ENCODE measurements around the gene ARHGEF17.

DNA sequence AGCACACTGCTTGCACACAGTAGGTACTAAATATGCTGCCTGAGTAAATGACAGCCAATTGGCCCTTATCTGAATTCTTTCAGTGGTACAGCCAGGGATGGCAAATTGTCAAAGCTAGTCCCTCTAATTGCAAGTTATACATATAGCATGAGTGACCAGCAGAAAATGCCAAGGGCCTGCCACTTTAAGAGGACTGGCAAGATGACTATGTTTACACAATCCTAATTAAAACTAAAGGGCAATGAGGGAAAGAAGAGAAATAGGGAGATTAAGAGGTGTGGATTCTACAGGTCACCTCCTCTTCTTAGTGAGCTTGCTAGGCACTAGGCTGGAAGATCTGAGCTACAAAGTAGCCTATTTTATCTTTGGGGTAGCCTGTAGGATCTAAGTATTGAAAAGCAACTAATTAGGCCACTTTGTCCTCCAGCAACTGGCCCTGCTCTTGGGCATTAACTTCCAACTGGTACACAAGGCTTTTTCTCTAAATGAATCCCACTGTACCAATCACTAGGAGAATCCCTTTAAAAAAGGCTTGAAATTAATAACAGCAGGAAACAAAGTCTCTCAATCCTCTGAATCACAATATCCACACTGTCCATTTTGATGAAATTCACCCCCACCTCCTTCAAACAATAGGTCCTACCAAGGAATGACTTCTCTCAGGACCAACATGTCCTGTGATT, 13.4 kb downstream of the NUMA1 start:
- PRO-cap: no peak

GRCh38 chr11:72208997-72209385, 7.6 kb upstream of the FOLR2 start:
- PRO-cap: no peak

DNA sequence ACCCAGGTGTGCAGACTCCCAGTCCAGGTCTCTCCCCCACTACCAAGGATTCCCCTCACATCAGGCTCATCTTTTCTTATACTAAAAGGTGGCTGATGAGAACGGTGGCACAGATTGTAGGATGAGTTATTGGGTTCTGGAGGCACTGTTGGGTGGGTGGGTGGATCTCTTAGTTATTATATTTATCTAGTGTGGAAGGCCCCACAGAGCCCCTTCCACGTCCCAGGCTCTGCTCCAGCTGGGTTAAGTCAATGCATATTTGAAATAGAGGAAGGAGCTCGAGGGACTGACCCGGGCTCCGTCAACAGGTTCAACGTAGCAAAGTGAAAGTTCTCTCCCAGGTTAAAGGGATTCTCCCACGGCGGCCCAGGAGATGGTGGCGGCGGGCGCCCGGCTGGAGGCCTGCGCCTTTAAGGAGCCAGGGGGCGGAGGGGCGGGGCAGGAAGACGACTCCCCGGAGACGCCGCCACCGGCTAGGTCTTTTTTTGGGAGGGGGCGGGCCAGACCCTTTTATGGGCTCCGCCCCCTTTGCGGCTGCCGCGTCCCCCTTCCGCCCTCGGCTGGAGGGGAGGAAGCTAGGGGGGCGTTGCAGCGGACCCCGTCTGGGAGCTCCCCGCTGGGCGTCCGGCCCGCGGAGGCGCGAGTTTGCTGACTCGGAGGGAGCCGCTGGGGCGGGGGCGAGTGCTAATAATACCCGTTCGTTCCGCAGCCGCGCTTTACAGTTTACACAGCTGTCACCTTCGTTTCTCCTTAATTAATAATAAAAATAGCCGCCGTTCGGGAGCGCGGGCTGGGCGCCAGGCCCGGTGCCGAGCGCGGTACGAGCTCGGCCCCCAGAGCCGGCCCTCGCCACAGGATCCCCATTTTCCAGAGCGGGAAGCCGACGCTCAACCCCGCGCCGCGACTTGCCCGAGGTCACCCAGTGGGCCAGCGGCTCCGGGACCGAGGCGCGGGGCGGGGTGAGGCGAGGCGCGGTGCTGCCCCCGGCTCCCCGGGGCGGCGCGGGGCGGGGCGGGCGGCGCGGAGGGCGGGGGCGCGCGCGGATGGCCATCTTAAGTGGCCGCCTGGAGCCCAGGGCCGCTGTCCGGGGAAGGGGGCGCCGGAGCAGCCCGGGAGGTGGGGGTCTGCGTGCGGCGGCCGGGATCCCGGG, 1.3 kb upstream of the INPPL1 start:
- PRO-cap: bidirectional peak, plus-strand start at position 1,080 of the sequence, minus-strand start at position 862 of the sequence

DNA sequence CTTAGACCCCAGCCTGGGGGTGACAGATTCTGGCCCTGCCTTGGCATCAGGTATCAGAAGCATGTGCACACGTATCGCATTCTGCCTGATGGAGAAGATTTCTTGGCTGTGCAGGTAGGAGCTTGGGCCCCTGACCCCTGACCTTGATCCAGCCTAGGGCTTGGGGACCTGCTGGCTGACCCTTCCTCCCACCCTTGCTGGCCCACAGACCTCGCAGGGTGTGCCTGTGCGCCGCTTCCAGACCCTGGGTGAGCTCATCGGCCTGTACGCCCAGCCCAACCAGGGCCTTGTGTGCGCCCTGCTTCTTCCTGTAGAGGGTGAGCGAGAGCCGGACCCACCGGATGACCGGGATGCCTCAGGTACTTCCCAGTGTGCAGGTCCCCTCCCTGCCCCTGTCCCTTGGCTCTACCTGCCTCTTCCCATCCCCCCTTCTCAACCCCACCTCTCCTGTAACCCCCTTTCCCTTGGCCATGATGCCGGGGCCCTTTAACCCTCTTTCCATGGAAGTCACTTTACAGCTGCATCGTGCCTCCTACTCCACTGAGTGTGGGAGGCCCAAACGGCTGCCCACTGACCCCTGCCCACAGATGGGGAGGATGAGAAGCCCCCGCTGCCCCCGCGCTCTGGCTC, 3.7 kb downstream of the INPPL1 start:
- PRO-cap: no peak

- PRO-cap: no peak
These were observed 84.6 kb downstream of the PDE2A start for GRCh38 chr11:72589566-72590168.

DNA sequence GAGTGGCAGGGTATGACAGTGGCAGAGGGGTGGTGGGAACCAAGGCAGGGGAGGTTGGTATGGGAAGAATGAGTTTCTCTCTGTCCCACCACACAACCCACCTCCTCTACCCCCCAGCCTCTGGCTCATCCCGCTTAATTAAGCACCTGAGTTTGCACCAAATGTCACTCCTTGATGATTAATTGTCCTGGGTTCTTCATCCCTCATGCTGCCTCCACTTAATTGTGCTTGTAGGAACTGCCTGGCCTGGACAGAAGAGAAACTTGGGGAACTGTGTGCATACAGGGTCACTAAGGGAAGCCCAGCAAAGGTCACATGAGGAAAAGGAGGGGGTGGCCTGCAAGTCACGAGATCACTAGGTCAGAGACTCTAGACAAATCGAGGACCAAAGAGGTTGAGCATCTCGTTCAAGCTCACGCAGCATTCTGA, 75.8 kb downstream of the PDE2A start:
- PRO-cap: no peak

- PRO-cap: no peak
These were observed 39.4 kb downstream of the PDE2A start for GRCh38 chr11:72634647-72635477.

GRCh38 chr11:72736159-72737132, 15.8 kb downstream of the ARAP1 start:
- PRO-cap: no peak

GRCh38 chr11:72737133-72737649, 15.0 kb downstream of the ARAP1 start:
- PRO-cap: no peak

DNA sequence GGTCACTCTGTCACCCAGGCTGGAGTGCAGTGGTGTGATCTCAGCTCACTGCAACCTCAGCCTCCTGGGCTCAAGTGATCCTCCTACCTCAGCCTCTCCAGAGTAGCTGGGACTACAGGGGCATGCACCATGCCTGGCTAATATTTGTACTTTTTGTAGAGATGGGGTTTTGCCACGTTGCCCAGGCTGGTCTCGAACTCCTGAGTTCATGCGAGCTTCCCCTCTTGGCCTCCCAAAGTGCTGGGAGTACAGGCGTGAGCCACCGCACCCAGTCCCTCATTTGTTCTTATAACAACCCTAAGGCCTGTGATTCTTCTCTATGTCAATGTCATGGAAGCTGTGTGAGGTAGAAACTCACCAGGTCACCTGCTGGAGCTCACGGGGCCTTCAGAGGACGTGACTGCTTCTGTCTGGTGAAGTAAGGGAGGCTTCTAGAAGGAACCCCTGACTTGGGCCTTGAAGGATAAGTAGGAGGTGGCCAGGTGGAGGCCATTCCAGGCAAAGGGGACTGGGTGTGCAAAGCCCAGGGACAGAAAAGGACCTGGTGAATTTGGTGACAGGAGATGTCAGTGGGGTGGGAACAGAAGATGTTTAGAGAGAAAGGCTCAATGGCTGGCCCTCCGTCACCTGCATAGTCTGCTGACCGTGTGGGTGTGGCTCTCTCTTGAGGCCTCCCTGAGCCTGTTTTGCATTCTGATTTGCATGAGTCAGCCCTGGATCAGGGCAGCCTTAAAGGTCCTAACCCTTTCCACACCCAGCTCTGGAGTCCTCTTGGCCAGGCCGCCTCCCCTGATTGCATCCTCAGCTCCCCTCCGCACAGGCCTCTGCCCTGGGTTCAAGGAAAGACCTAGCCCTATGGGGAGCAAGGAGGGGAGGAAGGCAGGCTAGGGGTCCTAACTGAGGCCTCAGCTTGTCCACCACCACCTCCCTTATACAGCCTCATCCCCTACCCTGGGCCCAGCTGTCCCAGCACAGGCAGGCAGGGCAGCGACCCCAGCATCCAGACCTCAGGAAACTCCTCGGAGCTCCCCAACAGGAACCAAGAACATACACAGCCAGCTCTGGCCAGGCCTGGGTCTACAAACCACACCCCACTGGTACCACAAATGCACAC, 14.2 kb downstream of the ARAP1 start:
- PRO-cap: no peak

DNA sequence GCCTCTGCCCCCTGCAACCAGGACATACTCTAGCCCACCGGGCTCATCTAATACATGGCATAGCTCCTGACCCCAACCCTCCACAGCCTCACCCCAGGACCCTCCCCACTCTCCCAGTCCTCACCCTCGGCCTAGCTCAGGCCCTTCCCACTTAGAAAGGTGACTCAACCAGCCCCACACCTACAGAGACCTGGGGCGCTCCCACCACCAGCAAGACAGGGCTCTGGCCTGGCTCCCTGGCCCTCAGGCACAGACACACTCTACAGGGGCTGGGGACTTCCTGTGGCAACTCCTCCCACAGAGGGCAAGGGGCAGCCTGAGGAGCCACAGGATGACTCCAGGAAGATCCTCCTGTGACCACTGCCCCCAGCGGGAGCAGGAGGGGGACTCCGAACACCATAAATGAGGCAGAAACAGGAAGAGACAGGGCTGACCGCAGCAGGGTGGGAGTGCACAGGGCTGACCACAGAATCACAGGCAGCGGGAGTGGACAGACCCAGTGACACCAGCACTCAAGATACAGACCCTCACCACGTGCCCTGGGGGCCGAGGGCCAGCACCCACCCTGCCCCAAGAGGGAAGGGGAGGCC, 10.9 kb downstream of the ARAP1 start:
- PRO-cap: no peak

GRCh38 chr11:72783484-72783834, 10.4 kb downstream of the STARD10 start:
- PRO-cap: no peak

GRCh38 chr11:73143513-73144169, 1.5 kb upstream of the FCHSD2 start:
- PRO-cap: no peak

GRCh38 chr11:73147853-73148739, 6.0 kb upstream of the FCHSD2 start:
- PRO-cap: no peak

DNA sequence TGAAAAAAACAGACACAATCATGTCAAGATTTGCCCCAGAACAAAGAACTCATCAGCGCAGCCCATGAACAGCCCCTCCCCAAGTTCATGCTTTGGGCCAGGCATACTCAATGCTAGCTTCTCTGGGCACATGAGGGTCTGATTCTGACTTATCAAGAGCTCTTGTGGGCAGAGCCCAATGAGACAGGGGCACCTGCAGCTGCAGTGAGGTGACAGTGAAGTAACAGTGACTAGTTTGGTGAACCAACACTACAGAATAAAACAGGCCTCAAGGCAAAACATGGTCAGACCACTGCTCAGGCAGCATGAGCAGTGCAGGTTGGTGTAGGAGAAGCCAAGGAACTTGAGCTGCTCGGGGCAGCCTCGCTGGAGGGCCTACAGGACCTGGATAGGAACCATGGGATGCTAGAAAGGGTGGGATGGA, 10.3 kb upstream of the FCHSD2 start:
- PRO-cap: no peak

DNA sequence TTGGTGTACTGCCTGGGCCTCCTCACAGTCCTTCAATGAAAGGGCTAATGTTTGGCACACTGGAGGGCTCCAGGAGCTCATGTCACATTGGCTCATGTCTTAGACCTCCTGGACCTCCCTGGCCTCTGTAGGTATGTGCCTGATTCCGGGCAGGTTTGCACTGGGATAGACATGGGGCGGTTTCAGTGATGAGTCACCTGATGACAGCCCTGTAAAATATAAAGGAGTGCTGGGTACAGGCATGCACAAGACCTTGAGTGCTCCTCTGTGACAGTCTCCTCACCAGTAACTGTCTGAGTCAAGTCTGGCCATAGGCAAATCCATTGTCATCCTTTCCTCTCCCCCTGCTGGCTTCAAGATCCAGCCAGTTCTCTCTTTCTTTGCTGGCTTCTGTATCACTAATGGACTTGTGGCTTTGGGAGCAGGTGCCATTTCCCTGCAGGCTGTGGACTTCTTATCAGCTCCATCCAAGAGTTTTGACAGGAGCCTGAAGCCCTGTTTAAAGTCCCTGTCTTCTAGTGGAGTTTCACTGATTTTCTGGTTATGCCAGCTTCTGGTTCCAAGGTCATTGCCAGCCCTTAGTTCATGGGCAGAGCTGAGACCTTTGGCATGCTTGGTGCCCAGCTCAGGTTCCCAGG, 22.7 kb upstream of the P2RY2 start:
- PRO-cap: no peak

- PRO-cap: no peak
These were observed 1.1 kb upstream of the P2RY6 start for GRCh38 chr11:73270645-73271807.

DNA sequence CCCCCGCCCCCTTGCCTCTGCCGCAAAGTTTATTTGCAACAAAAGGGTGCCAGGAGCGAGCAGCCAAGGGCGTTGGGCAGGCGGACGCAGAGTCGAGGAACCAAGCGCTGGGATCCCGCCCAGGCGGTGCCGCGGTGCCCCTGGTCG, at the start of gene ARHGEF17:
TSS of gene ARHGEF17 (plus strand) at position 41 of the 147 bp plus-strand sequence.
- PRO-cap: bidirectional peak, plus-strand start at position 41 of the sequence, minus-strand start outside the sequence

DNA sequence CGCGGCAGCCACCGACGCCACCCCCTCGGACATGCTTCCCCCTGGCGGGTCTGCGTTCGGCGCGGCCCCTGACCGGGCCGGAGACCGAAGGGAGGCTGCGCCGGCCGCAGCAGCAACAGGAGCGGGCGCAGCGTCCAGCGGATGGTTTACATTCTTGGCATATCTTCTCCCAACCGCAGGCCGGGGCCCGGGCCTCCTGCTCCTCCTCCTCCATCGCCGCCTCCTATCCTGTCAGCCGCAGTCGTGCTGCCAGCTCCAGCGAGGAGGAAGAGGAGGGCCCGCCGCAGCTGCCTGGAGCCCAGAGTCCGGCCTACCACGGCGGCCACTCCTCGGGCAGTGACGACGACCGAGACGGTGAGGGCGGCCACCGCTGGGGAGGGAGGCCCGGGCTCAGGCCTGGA, 1.1 kb downstream of the ARHGEF17 start:
- PRO-cap: bidirectional peak, plus-strand start at position 258 of the sequence, minus-strand start at position 225 of the sequence; bidirectional peak, plus-strand start at position 339 of the sequence, minus-strand start at position 338 of the sequence

GRCh38 chr11:73317242-73317579, 9.1 kb downstream of the ARHGEF17 start:
- PRO-cap: bidirectional peak, plus-strand start at chr11:73317746, minus-strand start at chr11:73317466